Stomach (tissue), 7 donors: ENCODE measurements around a stretch of chr6.

DNA sequence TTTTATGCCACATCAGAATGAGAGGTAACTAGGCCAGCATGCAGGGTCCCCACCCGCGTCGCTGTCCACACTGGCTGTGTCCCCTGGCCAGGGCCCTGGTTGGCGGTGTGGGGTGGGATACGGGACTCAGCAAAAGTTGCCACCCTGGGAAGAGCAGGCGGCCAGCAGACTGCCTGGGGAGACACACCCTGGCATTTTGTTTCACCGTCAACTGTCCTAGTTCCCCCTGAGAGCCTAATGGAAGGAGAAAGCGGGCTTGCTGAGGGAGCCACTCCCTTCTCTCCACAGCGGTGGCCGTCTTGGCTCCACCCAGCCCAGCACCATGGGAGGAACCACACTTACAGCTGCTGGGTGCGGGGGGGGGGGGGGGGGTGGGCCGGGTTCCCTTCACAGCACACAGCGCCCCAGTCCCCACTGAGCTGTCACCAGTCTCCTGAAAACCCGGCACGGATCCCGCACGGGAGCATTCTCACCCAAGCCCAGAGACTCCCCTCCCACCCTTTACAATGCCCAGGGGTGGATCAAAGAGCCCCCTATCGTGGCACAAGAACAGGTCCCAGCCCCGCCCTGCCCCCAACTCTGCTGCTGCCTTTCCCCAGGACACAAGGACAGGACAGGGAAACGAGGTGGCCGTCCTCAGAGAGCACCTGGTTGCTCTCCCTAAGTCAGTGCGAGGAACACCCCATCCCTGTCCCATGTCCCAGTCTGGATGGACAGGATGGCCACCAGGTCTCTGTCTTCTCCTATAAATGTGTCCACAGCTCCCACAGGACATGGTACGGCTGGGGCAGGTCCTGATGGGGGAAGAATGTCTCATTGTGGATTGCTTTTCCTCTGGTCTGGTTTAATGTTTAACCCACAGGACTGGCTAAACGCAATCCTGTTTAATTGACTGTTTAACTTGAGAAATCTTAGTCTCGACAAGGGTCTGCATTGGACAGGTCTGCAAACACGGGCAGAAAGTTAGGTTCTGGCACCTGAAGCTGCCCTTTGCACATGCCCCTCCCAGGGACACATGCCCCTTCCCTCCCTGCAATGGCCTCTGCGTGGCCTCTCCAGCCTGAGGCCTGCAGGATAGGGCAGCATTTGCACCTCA, 45.5 kb downstream of the DACT2 start:
- PRO-cap: no peak
- RAMPAGE, long total RNA, 5 experiments: no peak in any of the 5 experiments
- RRBS: 19% methylated on average over 3 of the region's 27 CpGs

DNA sequence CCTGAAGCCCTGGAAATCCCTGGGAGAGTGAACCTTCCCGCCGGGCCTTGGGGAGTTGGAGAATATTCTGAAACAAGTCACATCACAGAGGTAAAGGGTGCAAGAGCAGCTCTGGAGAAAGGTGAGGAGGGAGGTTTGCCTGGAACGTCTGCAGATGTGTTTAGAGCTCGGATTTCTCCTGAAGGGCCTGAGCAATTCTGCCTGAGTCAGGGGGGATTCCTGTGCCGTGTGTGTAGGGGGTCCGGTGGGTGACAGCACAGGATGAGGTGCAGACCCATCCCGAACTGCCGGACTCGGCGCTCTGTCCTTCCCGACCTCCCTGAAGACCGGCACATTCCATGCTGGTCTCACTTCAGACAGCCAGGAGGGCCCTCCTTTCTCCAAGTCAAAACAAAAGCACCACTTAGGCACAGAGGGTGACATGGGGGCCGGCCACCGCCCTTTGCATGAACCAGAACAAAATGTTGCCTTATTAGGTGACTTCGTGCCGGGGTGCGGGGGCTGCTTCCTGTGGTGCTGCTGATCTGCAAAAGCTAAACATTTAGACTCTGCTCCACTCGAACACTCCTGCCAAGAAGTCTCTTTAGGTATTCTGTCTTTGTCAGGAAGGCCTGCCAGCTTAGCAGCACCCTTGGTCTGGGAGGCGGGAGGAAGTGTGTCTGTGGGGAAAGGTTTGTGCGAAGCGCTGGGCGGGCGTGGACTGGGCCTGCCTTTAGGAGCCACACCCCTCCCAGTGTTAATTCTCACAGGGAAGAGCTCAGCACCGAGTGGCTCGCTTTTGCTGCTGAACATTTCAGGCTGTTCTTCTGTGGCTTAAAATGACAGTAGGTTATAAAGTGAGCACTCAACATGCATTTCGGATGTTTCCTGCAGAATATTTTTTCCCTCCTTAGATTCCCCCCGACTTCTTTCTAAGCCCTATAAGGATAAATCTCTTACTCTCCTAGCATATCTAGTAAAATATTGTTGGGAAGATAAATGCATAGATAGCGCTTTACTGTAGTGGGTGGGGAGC, 133.8 kb downstream of the SMOC2 start:
- PRO-cap: unidirectional peak, plus-strand start at position 739 of the sequence
- RAMPAGE, long total RNA, 5 experiments: no peak in any of the 5 experiments
- RRBS: 53% methylated on average over 8 of the region's 28 CpGs

DNA sequence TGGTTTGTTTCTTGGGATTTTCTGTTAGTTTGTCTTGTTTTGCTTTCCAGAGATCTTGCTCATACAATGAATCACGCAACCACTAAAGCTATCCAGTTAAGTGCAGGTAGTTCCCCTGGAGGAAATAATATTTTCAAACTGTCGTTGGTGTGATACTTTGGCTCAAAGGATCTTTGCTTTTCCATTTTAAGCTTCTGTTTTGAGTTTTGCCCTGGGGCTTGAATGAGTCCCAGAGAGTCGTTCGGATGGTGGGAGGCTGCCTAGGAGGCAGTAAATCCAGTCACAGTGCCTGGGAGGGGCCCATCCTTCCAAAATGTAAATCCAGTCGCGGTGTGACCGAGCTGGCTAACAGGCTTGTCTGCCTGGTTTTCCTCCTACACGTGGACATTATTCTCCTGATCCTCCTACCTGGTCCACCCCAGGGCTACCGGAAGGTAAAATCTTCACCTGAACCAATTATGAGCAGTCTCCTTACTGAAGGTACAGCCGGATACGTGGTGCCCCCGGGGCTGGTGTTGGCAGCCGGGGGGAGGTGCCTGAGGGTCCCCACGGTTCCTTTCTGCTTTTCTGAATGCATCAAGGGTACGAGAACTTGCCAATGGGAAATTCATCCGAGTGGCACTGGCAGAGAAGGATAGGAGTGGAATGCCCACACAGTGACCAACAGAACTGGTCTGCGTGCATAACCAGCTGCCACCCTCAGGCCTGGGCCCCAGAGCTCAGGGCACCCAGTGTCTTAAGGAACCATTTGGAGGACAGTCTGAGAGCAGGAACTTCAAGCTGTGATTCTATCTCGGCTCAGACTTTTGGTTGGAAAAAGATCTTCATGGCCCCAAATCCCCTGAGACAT, 226.1 kb downstream of the SMOC2 start:
- PRO-cap: no peak
- RAMPAGE, long total RNA, 5 experiments: no peak in any of the 5 experiments
- RRBS: 90% methylated on average over 2 of the region's 18 CpGs

GRCh38 chr6:168941189-168941388, 312.6 kb downstream of the THBS2 start:
- PRO-cap: no peak
- RAMPAGE, long total RNA, 5 experiments: no peak in any of the 5 experiments
- RRBS: no CpG with 5 or more reads among the region's 1 CpG

- PRO-cap: no peak
- RAMPAGE, long total RNA, 5 experiments: no peak in any of the 5 experiments
- RRBS: no CpG with 5 or more reads among the region's 7 CpGs
Measured at GRCh38 chr6:169339516-169339917, 85.9 kb upstream of the THBS2 start.

- PRO-cap: no peak
- RAMPAGE, long total RNA, 5 experiments: no peak in any of the 5 experiments
- RRBS: no CpG with 5 or more reads among the region's 6 CpGs
Measured at GRCh38 chr6:169339947-169340248, 86.3 kb upstream of the THBS2 start.

DNA sequence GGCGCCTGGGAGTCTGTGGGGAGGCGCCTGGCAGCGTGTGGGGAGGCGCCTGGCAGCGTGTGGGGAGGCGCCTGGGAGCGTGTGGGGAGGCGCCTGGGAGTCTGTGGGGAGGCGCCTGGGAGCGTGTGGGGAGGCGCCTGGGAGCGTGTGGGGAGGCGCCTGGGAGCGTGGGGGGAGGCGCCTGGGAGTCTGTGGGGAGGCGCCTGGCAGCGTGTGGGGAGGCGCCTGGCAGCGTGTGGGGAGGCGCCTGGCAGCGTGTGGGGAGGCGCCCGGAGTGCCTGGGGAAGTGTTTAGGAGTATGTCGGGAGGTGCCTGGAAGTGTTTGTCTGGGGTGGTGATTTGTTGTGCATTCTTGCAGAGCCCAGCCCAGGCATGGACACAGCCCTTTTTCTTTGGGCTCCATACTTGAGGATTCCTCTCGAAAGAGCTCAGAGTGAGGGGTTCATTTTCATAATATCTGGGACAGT, 172.0 kb upstream of the THBS2 start:
- PRO-cap: no peak
- RAMPAGE, long total RNA, 5 experiments: no peak in any of the 5 experiments
- RRBS: no CpG with 5 or more reads among the region's 25 CpGs

GRCh38 chr6:169671567-169672232, 30.1 kb downstream of the WDR27 start:
- PRO-cap: no peak
- RAMPAGE, long total RNA, 5 experiments: start-site peak on the minus strand in 2 of 5 experiments, at chr6:169671384-169672064 at its widest, 10 to 18 reads per replicate
- RRBS: no CpG with 5 or more reads among the region's 8 CpGs

DNA sequence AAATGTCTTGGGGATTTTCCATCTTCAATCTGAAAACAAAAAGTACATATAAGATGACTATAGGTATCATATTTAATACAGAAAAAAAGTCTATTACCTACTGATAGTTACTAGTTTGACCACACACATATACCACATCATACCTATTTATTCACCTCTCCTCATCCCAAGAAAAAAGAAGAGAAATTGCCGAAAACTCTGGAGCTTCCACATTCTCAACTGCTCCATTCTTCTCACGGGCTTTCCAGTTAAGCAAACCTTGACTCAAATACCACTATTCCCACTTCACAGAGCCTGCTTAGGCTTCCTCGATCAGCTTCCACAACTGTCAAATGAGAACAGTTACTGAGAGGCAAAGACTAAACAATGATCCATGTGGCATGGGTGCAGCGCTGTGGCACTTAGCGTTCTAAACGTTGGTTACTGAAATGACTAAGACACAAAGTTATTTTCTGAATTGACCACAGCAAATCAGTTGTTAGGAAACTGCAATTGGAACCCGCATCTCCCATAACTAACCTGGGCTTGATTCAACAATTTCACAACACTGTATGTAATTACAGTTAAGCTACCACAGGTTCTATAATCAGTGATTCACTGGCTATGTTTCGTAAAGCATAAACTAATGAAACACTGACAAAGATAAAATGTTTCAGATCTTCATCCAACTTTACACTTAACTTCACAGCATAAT, 12.7 kb downstream of the WDR27 start:
- PRO-cap: no peak
- RAMPAGE, long total RNA, 5 experiments: start-site peak on the minus strand in 2 of 5 experiments, centred at positions 350 to 397 of the sequence, 10 to 13 reads per replicate
- RRBS: no CpG with 5 or more reads among the region's 8 CpGs

DNA sequence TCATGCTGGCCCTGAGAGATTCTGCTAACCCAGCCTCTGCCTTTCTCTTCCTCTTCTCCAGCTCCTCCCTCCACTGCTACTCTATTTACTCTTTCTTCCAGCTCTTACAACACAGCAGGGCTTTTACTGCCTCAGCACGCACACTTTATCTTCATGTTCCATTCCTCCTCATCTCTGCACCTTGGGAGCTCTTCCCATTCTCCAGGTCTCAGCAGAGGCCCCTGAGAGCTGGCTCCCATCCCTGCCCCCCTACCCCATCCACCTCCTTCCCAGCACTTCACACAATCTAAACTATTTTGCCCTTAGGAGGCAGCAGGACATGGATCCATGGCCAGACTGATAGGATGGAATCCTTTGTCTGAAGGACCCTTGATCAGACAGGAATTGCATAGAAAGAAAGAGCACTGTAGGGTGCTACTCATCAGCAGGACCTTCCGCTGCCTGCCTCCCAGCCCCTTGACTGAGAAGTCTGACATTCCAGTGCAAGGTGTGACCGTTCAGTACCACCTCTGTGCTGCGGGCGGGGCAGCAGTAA, 11.5 kb downstream of the WDR27 start:
- PRO-cap: no peak
- RAMPAGE, long total RNA, 5 experiments: no peak in any of the 5 experiments
- RRBS: no CpG with 5 or more reads among the region's 5 CpGs

- PRO-cap: no peak
- RAMPAGE, long total RNA, 5 experiments: no peak in any of the 5 experiments
- RRBS: no CpG with 5 or more reads among the region's 5 CpGs
Measured at GRCh38 chr6:169725635-169726181, 1.4 kb upstream of the PHF10 start.

DNA sequence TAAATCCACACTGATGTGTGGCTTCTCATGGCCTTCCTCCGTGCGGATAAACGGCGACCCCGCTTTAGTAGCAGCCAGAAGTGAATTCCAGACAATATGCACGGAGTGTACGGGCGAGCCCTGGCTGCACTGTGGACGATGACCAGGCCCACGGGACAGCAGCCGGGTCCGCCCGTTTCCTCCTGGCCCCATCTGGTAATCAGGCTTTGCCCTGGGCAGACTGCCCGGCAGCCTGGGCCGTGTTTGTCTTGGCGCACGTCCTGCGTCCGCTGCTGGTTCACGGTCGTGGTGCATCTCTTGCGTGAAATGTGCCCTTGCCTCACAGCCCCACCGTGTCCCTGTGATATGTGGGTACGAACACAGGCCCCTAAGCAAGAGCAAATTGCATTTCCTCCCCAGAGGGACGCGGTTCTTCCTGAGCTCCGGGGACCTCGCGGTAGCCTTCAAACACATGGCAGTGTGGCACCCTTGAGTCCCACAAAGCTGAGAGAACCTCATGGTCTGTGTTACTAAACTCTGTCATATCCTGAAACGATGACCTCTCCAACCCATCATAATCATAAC, 183.0 kb downstream of the ERMARD start:
- PRO-cap: unidirectional peak, minus-strand start at position 194 of the sequence
- RAMPAGE, long total RNA, 5 experiments: no peak in any of the 5 experiments
- RRBS: no CpG with 5 or more reads among the region's 30 CpGs

DNA sequence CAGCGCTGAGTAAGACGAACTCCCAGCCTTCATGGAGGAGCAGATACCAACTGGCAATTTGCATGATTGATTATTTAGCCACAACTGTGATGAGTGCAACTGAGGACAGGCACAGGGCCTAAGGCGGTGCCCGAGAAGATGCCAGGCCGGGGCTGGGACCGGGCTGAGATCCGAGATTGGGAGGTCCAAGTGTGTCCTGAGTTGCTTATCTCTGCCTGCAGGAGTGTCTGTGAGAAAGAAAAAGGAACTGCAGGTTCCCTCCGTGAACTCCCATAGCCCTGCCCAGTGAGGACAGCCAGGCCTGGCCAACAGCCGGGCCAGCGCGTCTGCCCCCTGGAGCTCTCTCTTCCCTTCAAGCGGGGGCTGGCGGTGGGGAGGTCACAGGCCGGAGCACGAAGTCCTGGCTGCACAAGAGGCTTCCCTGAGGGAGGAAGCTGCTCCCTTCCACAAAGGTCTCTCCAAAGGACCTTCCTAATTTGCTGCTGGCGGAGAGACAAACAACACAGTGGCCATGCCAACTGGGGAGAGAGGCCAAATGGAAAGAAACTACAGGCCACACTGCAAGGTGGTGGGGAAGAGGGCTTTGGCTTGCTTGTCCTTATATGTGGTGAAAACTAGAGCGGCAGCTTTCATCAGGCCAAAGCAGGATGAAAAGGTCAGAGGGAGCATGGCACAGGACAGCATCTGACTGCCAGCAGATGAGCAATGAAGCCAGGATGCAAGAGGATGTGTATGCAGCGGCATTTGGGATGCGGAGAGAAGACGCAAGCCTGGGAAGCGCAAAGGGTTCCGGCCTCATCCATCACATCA, 259.8 kb downstream of the ERMARD start:
- PRO-cap: no peak
- RAMPAGE, long total RNA, 5 experiments: no peak in any of the 5 experiments
- RRBS: no CpG with 5 or more reads among the region's 22 CpGs

GRCh38 chr6:170023067-170023594, 267.7 kb downstream of the DLL1 start:
- PRO-cap: unidirectional peak, minus-strand start at chr6:170023266
- RAMPAGE, long total RNA, 5 experiments: no peak in any of the 5 experiments
- RRBS: 40% methylated on average over 34 of the region's 60 CpGs

DNA sequence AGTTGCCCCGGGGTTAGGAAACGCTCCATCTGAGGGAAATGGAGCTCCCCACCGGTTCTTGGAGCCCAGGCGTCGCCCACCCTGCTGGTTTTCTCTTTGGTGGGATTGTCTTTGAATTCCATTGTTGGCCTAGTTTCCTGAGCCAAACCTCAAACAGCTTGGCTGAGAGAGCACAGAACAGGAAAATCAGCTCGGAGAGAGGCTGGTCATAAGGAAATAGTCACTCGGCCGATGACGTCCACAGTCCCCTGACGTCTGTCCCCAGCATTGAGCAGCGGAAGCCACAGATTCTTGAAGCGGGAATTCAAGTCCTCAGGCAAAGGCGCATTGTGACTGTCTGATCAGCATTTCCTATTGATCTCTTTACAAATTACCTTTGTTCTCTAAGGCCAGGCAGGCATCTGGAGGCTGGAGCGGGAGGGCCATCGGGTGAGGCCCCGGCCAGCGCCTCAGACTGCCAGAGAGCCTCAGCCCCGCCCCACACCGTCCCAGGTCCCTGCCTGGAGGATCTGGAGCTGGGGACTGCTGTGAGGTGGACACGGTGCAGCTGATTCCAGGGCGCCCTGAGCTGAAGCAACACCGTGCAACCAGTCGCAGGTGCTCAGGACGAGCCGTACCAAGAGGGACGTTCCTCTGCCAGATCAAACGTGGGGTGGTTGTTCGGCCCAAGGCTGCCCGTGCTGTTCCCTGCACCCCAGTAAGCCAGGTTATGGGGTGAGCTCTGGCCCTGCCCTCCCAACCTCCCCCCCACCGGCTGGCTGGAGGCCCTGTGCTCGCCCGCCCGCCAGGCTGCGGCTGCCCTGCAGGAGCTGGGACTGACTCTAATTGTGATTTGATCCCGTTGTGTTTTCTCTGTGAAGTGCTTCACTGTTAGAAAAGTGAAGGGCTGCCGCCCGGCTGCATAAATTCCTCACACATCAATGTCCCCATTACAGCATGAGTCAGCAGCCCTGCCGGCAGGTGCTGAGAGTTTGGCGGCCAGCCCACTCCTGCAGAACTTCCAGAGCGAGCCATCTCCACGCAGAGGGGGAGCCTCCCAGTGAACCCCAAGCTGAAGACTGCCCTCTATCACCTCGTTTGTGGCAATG, 138.3 kb downstream of the DLL1 start:
- PRO-cap: bidirectional peak, plus-strand start at position 307 of the sequence, minus-strand start at position 188 of the sequence
- RAMPAGE, long total RNA, 5 experiments: no peak in any of the 5 experiments
- RRBS: 82% methylated on average over 1 of the region's 42 CpGs

GRCh38 chr6:170159632-170160771, 130.9 kb downstream of the DLL1 start:
- PRO-cap: no peak
- RAMPAGE, long total RNA, 5 experiments: no peak in any of the 5 experiments
- RRBS: 90% methylated on average over 19 of the region's 72 CpGs

GRCh38 chr6:170296268-170296957, 5.5 kb upstream of the DLL1 start:
- PRO-cap: no peak
- RAMPAGE, long total RNA, 5 experiments: no peak in any of the 5 experiments
- RRBS: 6% methylated on average over 54 of the region's 89 CpGs

GRCh38 chr6:170438197-170438829, 114.8 kb downstream of the PSMB1 start:
- PRO-cap: unidirectional peak, minus-strand start at chr6:170438430; unidirectional peak, minus-strand start at chr6:170438528
- RAMPAGE, long total RNA, 5 experiments: no peak in any of the 5 experiments
- RRBS: no CpG with 5 or more reads among the region's 21 CpGs

- PRO-cap: no peak
- RAMPAGE, long total RNA, 5 experiments: start-site peak on the minus strand in 2 of 5 experiments, at chr6:170583526-170583761 at its widest, 5 to 7 reads per replicate
- RRBS: no CpG with 5 or more reads among the region's 4 CpGs
Measured at GRCh38 chr6:170583401-170583884, 994 bp downstream of the PDCD2 start.